Spleen (tissue), 7 donors: Measurements from ENCODE around the gene SLC9C2.

- PRO-cap, 4 experiments: no peak in any of the 4 experiments
- RAMPAGE, long total RNA, 4 experiments: no peak in any of the 4 experiments
These were observed 256 bp upstream of the TNFSF18 start for GRCh38 chr1:173051087-173051306.

DNA sequence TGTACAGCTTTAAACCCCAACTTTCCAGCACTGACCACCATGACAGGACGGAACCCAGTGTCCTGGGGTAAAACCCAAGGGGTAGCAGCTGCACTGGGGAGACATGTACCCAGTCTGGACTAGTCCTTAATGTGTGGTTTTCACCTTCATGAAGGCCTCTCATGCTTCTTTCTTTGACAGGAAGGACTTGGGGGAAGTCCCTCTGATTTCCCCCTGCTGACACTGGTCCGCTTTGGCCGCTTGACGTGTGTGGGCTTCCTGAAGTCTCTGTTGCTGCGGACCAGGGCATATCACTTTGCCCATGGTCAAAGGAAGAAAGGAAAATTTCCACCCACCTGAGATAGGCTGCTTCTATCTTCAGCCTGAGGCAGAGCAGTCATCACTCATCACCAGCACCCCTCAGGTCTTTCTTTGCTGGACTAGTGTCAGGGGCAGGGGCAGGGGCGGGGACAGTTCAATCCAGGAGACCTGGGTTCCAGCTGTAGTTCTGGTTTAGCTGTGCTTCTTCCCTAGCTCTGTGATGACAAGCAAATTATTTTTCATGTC is 66.2 kb upstream of the PRDX6 start:
- PRO-cap, 4 experiments: peak in 2 of 4 experiments; most common plus-strand start position 270 of the sequence (in 1); most common minus-strand start position 121 of the sequence (in 2)
- RAMPAGE, long total RNA, 4 experiments: no peak in any of the 4 experiments

DNA sequence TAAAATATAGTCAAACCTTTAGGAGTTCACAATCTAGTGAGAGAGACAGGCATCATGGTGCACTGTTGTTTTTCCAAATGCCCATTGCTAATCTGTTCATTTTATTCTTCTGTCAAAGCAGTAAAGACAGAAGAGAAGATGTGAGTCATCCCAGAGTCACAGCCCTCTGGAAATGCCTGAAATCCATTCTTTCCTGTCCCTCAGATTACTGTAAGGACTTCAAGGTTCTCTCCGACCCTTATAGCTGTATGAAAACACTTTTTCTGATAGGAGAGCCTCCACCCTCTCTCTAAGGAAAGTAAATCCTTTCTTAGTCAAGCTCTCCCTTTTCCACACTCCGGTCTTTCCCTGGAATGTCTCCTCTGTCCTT is 3.6 kb upstream of the PRDX6 start:
- PRO-cap, 4 experiments: no peak in any of the 4 experiments
- RAMPAGE, long total RNA, 4 experiments: no peak in any of the 4 experiments

- PRO-cap, 4 experiments: no peak in any of the 4 experiments
- RAMPAGE, long total RNA, 4 experiments: no peak in any of the 4 experiments
These were observed 2.0 kb upstream of the PRDX6 start for GRCh38 chr1:173475056-173475666.

GRCh38 chr1:173503399-173503770 is 26.2 kb downstream of the PRDX6 start:
- PRO-cap, 4 experiments: no peak in any of the 4 experiments
- RAMPAGE, long total RNA, 4 experiments: no peak in any of the 4 experiments

DNA sequence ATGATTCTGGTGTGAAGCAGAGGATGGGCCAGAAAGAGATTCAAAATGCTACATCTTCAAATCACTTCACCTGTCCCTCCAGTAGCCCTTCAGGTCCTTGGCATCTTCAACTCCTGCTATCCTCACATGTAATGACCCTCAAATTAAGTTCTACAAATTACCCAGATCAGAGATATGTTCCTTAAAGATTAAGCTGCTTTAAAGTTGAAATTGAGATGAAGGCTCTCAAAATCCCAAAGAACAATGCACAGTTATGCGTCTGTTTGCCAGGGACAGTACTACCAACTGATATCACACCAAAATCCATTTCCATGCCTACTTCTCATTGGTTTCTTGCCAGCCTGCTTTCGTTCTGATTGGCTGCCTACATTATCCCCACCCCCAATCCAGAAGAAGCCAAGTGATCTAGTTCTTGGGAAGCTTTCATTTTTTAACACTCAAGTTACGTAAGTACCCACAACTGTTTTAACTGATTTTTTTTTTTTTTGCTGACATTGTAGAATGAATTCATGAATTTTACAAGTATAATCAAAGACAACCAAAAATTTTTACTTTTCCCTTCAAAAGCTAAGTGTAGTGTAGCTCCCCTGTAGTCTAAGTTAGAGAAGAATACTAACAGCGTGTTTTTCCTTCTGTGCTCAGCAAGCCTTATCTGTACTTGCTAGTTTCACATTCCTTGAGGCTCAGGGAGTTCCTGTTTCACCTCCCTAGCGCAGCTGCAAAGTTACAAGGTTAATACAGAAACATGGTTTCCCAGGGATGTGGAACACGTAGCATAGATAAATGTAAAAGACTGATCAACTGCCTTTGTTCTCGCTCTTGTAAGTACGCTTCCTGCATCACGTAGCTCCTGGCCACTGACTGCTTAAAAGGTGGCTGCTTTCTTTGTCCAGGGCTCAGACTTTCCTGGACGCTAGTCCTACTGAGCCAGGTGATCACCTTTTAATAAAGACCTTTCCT is at the start of gene SLC9C2:
SLC9C2 (minus strand) TSS at position 287 of the 960 bp plus-strand sequence.
- PRO-cap, 4 experiments: peak in 4 of 4 experiments; most common plus-strand start position 433 of the sequence (in 4); most common minus-strand start position 287 of the sequence (in 4)
- RAMPAGE, long total RNA, 4 experiments: start-site peak on the minus strand in 2 of 4 experiments, centred at positions 264 to 289 of the sequence, 6 to 11 reads per replicate

DNA sequence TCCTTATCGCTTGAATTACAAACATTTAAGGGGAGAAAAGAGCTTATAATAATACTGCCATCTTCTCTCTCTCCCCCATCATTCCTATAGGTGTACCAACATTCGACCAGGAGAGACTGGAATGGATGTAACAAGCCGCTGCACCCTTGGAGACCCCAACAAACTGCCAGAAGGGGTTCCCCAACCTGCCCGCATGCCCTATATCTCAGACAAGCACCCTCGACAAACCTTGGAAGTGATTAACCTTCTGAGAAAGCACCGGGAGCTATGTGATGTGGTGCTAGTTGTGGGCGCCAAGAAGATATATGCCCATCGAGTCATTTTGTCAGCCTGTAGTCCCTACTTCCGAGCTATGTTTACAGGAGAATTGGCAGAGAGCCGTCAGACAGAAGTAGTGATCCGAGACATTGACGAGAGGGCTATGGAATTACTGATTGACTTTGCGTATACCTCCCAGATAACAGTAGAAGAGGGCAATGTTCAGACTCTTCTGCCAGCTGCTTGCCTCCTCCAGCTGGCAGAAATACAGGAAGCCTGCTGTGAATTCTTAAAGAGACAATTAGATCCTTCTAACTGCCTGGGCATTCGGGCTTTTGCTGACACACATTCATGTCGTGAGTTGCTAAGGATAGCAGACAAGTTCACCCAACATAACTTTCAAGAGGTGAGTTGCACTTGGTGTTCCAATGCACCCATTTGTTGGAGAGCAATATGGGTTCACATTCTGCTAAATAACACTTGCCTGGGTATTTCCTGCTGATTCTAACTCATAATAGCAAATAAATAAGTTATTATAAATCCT is 19.0 kb downstream of the KLHL20 start:
- PRO-cap, 4 experiments: no peak in any of the 4 experiments
- RAMPAGE, long total RNA, 4 experiments: no peak in any of the 4 experiments

DNA sequence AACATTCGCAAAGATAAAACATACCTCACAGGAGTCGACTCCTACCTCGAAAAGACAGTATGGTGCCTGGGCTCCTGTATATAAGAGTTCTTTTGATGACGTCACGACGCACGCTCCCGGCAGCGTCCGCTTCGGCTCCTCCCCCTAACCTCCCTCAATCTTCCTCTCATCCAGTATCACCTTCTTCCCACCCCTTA is 346 bp upstream of the ZBTB37 start:
- PRO-cap, 4 experiments: peak in 4 of 4 experiments; most common minus-strand start position 56 of the sequence (in 4)
- RAMPAGE, long total RNA, 4 experiments: start-site peak on the minus strand in 4 of 4 experiments, centred at positions 53 to 55 of the sequence, 536 to 699 reads per replicate

DNA sequence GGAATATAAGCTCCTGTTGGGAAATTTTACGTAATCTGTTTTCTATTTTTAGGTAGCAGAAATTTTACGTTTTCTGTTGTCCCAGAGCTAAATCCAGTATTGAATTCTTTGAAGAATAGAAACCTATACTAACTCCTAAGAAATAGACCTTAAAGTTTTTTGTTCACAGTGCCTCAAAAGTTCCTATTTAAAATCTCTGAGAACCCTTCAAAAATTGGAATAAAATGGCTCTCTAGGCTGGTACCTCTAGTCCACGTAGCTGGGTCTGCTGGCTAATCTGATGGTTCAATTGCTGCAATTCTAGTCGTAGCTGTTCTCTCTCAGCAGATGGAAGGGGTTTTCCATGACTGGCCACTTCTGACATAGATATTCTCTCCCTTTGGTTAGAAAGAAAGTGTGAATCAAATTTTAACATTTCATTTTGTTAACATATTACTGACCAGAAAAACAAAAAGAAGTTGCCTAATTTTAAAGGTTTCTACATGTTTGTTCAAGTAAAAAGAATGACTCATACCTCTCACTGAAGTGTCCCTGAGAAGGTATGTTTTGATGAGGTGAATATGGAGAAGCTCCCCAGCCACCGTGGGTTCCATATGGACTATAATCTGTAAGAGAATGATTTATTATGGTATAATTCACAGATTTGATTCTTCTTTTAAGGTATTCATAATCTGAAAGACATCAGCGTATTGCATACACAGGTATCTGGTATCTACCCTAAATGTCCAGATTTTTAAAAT is 29.3 kb upstream of the SERPINC1 start:
- PRO-cap, 4 experiments: no peak in any of the 4 experiments
- RAMPAGE, long total RNA, 4 experiments: no peak in any of the 4 experiments

GRCh38 chr1:174020911-174021431 is 1.2 kb downstream of the RC3H1 start:
- PRO-cap, 4 experiments: no peak in any of the 4 experiments
- RAMPAGE, long total RNA, 4 experiments: no peak in any of the 4 experiments

DNA sequence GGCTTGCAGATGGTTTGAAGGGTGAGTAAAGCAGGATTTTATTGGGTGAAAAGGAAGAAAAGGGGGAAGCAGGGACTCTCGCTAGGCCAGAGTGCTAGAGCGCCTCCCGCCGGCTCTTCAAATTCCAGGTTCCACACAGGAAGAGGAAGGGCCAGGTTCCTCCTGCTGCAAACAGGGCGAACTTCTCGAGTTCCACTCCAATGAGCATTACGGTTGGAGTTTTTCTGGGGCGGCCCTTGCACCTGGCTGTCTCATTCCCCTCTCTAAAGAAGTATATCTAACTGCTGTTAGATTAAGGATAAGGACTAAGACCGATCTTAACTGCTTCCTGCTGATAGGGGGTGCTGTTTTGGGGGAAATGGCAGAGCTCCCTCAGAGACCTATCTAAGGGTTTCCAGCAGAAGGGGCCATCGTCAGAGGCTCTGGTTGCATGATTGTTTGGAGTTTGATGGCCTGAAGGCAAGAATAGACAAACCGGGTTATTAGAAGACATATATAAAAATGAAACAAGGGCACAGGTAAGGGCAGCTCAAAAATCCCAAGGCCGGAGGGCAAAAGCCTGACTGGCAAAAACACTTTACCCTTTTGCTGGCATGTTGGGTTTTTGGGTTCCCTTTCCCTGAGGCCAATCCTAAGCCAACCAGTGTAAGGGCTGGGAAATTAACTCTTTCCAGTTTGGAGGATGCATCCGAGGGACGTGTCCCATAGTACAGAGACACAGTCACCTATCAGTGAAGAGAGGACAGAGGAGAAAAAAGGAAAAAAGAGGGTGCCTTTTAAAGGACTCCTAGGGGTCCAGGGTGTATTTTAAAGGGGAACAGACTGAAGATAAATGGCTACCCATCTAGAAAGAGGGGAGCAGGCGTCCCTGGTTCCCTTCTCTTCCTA is 138.2 kb downstream of the RABGAP1L start:
- PRO-cap, 4 experiments: no peak in any of the 4 experiments
- RAMPAGE, long total RNA, 4 experiments: no peak in any of the 4 experiments

DNA sequence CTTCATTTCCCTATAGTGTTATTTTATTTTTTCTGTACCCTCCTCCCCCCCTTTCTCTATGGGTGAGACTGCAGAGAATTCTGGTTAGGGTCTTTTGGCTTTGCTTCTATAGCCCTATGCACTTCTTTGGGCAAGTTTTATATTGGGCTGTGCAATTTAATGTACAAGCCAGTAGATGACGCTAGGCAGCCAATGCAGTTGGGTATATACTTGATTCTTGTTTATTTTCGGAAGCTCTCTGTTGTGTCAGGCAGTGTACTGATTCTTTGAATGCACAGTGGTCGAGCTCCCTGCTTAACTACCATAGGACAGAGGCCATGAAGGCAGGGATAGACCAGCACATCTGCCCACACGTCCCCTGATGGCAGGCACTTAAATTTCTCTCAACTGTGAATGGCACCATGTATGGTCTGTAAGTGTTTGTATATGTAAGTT is 34.1 kb upstream of the GPR52 start:
- PRO-cap, 4 experiments: no peak in any of the 4 experiments
- RAMPAGE, long total RNA, 4 experiments: no peak in any of the 4 experiments

DNA sequence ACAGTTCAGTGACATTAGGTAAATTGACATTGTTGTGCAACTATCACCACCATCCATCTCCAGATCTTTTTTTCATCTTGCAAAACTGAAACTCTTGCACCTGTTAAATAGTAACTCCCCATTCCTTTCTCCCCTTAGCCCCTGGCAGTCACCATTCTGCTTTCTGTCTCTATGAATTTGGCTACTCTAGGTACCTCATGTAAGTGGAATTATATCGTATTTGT is 227.2 kb upstream of the CACYBP start:
- PRO-cap, 4 experiments: no peak in any of the 4 experiments
- RAMPAGE, long total RNA, 4 experiments: no peak in any of the 4 experiments

GRCh38 chr1:174817439-174818327 is 182.1 kb upstream of the CACYBP start:
- PRO-cap, 4 experiments: no peak in any of the 4 experiments
- RAMPAGE, long total RNA, 4 experiments: no peak in any of the 4 experiments

- PRO-cap, 4 experiments: peak in 4 of 4 experiments; most common plus-strand start chr1:174964783 (in 3); most common minus-strand start chr1:174964509 (in 1)
- RAMPAGE, long total RNA, 4 experiments: start-site peak on the plus strand in 4 of 4 experiments, at chr1:174964756-174964837 at its widest, 29 to 199 reads per replicate
These were observed 35.4 kb upstream of the CACYBP start for GRCh38 chr1:174964021-174964996.

DNA sequence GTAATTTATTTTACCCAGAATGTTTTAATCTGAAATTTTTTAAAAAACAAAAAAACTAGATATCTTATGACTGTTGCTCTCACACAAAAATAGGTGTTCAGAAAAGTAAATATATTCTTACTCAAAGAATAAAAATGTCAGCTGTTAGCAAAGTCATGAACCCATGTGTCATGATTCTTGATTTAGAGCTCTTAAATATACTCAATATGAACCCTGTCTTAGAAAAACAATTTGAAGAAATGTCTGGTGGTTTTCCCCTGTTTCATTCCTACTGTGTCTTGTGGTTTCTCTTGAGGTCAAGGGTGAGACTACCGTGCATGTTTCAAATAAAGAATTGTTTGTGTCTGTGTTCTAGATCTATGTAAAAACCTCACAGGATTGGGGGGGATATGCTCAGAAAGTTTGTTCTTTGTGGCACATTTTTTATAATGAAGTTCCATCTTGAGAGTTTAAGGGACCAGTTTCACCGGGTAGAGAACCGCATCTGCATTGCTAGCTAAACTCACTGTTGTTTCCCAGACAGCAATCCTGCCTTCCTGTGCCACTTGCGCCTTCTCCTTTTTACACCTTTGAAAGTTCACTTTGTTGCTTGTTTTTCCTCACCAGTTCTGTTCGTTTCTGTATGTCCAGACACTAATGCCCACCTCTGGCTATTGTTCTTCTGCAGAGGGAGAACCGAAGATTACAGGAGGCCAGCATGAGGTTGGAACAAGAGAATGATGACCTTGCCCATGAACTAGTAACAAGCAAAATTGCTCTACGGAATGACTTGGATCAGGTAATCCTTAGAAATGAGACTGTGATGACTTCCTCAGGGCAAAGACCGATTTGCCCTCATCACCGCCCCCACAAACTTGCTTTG is 30.9 kb upstream of the CACYBP start:
- PRO-cap, 4 experiments: peak in 1 of 4 experiments; most common plus-strand start position 460 of the sequence (in 1); most common minus-strand start position 228 of the sequence (in 1)
- RAMPAGE, long total RNA, 4 experiments: start-site peak on the plus strand in 1 of 4 experiments, centred at position 441 of the sequence, 22 reads per replicate

DNA sequence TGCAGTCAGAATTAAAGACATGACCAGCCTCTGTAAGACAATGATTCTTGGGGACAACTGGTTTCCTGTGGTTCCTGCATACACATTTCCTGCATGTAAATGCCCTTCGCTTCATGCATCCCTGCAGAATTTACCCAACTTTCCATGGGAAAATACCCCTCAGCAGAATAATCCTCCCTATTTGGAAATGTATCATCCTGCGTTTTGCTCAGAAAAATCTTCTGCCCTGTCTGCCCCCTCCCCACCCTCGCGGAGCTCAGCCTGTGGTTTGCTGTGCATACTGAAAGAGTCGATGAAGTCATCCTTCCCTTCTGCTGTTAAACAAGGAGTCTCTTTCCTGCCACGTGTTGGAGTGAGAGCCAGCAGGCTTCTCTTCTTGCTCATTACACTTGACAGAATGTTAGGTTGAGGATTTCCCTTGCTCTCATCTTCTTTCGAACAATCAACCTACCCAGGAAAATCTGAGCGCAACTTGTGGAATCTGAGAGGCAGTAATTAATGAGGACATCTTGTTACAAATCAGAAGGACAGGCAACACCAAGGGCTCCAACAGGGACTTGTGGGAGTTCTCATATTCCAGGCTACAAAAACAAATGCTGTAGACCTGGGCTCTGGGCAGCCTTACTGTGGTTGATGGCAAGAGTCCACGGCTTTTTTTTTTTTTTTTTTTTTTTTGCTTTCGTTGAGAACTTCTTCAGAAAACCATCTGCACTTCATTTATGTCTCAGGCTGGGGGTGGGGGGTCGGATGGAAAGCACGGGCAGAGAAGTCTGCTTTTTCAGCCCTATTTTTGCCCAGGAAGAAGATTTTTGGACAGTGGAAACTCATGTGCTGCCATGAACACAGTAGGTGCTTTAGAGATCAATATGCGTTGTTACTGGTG is 4.9 kb downstream of the TNN start:
- PRO-cap, 4 experiments: no peak in any of the 4 experiments
- RAMPAGE, long total RNA, 4 experiments: no peak in any of the 4 experiments

DNA sequence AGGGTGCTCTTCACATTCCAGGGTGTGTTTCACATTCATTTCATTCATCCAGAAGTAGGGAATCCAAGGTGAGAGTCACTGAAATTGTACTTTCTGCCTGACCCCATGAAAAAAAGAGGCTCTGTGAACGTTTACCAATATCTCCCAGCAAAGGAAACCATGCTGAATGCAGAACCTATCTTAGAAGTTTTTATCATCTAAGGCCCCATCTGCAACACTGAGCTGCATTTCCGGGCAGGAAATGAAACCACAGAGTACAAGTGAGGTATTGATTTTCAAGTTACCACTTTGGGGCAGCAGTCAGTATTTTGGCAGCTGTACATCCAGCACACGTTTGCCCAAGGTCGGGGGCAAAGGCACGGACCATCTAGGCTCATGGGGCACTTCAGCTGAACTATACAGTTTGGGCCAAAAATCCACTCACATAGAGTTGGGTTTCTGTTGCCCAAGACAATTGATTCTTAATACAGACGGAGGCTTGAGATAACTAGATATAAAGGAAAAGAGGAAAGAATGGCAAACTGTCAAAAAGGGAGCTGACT is 16.6 kb upstream of the KIAA0040 start:
- PRO-cap, 4 experiments: peak in 2 of 4 experiments; most common plus-strand start position 303 of the sequence (in 1); most common minus-strand start position 182 of the sequence (in 1)
- RAMPAGE, long total RNA, 4 experiments: no peak in any of the 4 experiments

DNA sequence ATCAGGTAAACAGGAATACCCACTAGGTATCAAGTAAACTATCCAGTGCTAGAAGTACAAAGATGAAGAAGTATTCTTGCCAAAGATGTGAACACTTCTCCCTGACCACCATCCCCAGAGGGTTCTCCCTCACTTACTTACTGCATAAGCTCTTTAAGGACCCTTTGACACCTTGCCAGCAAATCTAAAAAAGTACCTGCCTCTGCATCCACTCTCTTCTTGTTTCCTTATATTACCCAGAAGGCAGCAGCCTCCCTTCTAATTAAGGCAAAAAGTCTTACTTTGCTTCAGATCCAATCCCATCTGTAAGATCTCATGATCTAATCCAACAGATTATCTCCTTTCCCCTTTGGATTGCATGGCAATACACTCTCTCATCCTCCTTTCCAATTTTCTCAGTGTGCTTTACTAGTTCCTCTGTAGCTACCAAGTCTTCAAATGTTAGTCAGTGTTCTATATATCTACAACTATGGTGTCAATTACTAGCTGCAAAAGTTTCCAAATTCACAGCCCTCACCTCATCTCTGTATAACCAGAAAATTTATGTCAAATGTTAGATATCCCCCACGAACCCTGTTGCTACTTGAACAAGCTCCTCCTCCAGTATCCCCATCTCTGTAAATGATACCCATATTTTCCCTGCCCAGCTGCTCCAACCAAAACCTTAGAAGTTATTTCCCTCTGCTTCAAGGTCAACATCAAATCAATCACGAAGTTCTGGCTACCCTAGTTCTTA is 137.4 kb downstream of the COP1 start:
- PRO-cap, 4 experiments: no peak in any of the 4 experiments
- RAMPAGE, long total RNA, 4 experiments: no peak in any of the 4 experiments

- PRO-cap, 4 experiments: no peak in any of the 4 experiments
- RAMPAGE, long total RNA, 4 experiments: no peak in any of the 4 experiments
These were observed 105.8 kb downstream of the COP1 start for GRCh38 chr1:176101229-176101838.